Heart right ventricle (tissue), 2 donors: ENCODE measurements around a stretch of chr3.

- PRO-cap, 2 experiments: no peak in any of the 2 experiments
Observed at GRCh38 chr3:139340712-139341235, 3.0 kb upstream of the MRPS22 start.

- PRO-cap, 2 experiments: no peak in any of the 2 experiments
Observed at GRCh38 chr3:139357050-139358234, 13.6 kb downstream of the MRPS22 start.

DNA sequence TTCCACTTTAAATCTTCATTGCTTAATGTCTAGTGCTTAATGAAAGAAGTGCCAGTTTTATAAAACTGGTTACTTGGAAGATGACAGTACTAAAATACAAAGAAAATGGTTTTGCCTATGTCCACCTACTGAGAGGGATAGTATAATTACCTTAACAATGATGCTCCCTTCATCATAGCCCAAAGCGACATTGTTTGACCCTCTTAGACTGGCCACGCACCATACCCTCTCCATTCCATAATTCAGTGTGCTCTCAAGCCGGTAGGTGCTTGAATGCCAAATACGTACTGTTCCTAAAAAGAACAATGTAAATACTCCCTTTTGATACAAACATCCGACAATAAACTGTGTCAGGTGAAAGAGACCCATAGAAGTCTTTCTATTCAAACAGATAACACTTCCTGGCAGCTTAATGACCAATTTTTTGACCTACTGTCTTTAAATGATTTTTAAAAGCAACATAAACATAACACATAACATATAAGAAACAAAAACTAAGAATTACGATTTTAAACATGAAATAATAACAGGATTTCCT is 15.9 kb downstream of the COPB2 start:
- PRO-cap, 2 experiments: no peak in any of the 2 experiments

DNA sequence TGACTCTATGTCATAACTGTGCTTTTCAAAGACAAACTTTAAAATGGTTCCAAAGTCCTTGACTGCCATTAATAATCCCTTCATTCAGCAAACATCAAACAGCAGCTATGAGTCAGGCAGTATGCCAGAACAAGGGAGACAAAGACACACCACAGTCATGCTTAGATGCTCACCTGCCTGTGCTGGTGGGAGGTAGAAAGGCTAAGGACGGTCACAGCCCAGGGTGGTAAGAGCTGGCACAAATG is 23.1 kb downstream of the NMNAT3 start:
- PRO-cap, 2 experiments: no peak in any of the 2 experiments

GRCh38 chr3:140310209-140310643 is 367.6 kb upstream of the TRIM42 start:
- PRO-cap, 2 experiments: no peak in any of the 2 experiments

GRCh38 chr3:140977520-140978085 is 36.0 kb downstream of the SLC25A36 start:
- PRO-cap, 2 experiments: no peak in any of the 2 experiments

- PRO-cap, 2 experiments: peak in 1 of 2 experiments; most common plus-strand start chr3:141238514 (in 1); most common minus-strand start chr3:141238304 (in 1)
Observed at GRCh38 chr3:141238149-141238655, 6.6 kb downstream of the PXYLP1 start.

- PRO-cap, 2 experiments: no peak in any of the 2 experiments
Observed at GRCh38 chr3:141302280-141302979, 65.9 kb upstream of the ZBTB38 start.

DNA sequence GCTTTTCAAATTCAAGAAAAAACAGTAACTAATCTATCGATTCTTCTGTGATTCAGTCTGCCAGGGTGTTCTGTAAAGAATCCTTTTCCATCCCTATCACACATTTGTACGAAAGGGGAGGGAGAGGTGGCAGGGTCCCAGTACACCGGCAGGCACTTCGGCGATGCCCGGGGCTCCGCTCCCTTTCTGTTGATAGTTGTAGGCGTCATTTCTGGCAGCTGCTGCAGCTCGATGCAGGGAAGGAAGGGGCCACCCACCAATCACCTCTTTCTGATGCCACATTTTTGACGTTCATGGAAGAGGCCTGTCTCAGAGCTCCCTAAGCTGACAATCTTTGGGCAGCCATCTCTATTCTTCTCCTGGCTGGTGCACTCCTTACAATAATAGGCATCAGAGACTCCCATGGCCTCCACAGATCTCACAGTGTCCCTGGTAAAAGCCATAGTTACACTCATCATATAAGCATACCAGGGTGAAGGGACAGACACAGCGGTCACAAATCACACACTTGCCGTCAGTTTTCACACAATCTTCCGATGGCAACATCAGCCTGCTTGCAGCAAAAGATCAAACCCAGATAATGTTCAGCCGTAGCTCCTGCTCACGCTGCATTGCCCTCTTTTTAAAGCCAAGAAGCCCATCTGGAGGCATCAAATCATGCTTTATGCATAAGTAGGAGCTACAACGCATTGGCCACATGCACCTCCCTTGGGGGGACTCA is 60.8 kb upstream of the ZBTB38 start:
- PRO-cap, 2 experiments: no peak in any of the 2 experiments

- PRO-cap, 2 experiments: no peak in any of the 2 experiments
Observed at GRCh38 chr3:141326001-141326480, 42.3 kb upstream of the ZBTB38 start.

DNA sequence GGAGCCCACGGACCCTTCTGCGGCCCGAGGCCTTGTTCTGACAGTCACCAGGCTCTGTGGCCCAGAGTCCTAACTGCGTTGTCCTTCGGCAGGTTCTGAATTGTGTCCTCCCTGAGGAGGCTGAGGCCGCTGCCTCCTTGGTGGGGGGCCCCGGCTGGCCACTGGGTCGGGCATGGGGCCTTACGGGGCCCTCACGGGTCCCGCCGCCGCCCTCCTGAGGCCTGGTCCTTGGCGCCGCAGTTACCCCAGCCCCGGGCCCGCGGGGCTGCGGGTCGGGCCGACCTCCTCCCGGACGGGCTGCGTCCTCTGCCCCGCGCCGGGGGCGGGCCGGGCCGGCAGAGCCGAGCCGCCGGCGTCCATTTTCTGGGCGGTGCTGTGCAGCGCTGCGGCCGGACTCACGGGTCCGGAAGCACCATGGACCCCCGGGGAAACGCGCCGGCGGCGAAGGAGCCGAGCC is 33.7 kb downstream of the ZBTB38 start:
- PRO-cap, 2 experiments: peak in 2 of 2 experiments; most common plus-strand start position 360 of the sequence (in 1); most common minus-strand start position 308 of the sequence (in 2)

GRCh38 chr3:141402448-141403385 is 34.4 kb downstream of the ZBTB38 start:
- PRO-cap, 2 experiments: peak in 2 of 2 experiments; most common plus-strand start chr3:141402815 (in 1); most common minus-strand start chr3:141402718 (in 1)

- PRO-cap, 2 experiments: peak in 2 of 2 experiments; most common plus-strand start chr3:141426633 (in 1); most common minus-strand start chr3:141426510 (in 1)
Observed at GRCh38 chr3:141426418-141426879, 58.1 kb downstream of the ZBTB38 start.

DNA sequence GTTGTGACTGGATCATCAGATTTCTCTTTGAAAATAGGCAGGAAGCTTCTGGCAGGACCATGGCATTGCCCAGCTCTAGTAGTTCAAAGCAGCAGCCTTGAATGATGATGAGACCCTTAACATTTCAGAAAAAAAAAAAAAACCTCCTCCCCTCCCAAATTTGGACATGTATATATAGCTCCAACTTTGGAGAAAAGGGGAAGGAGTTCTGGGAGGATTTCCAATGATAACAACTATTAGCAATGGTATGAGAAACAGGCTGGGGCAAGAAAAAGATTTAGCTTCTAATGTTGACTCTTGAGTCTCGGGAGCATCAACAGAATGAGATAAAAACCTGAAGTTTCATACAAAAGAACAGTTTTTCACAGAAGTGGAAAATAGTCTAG is 44.9 kb upstream of the RASA2 start:
- PRO-cap, 2 experiments: no peak in any of the 2 experiments

- PRO-cap, 2 experiments: no peak in any of the 2 experiments
Observed at GRCh38 chr3:141552917-141553725, 66.3 kb downstream of the RASA2 start.

GRCh38 chr3:141646625-141647115 is 91.4 kb upstream of the RNF7 start:
- PRO-cap, 2 experiments: no peak in any of the 2 experiments

DNA sequence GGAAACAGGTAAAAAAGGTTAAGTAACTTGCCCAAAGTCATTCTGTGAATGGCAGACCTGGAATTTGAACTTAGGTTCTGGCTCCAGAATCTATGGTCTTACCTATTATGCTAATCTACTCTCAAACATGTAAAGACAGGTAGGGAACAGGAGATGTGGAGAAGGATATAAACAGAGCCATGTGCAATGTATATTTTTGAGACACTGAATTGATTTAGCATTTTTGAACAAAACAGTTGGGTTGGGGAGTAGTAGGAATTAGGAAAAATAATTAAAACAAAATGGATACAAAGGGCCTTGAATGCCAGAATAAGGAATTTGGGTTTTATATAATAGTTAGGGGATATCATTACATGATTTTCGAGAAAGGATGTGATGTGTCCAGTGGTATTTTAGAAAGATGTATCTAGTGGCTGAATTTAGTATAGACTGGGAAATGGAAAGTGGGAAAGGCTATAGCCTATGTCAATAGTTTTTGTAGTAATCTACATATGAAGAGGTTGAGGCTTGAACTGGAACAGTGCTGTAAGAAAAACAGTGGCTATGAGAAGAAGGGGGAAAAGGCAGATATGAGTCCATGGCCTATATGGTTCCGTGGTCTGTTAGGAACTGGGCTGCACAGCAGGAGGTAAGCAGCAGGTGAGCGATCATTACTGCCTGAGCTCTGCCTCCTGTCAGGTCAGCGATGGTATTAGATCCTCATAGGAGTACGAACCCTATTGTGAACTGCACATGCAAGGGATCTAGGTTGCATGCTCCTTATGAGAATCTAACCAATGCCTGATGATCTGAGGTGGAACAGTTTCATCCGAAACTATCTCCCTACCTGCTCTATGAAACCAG is 15.7 kb downstream of the TRPC1 start:
- PRO-cap, 2 experiments: no peak in any of the 2 experiments

- PRO-cap, 2 experiments: no peak in any of the 2 experiments
Observed at GRCh38 chr3:142904492-142905124, 15.7 kb upstream of the PCOLCE2 start.

- PRO-cap, 2 experiments: no peak in any of the 2 experiments
Observed at GRCh38 chr3:143002372-143002767, 1.0 kb downstream of the U2SURP start.

GRCh38 chr3:143150961-143151202 is 31.3 kb downstream of the CHST2 start:
- PRO-cap, 2 experiments: peak in 1 of 2 experiments; most common minus-strand start chr3:143151119 (in 1)